Glomerular endothelial cell (primary cell): ENCODE results near the genes RAMP1 and ILKAP.

DNA sequence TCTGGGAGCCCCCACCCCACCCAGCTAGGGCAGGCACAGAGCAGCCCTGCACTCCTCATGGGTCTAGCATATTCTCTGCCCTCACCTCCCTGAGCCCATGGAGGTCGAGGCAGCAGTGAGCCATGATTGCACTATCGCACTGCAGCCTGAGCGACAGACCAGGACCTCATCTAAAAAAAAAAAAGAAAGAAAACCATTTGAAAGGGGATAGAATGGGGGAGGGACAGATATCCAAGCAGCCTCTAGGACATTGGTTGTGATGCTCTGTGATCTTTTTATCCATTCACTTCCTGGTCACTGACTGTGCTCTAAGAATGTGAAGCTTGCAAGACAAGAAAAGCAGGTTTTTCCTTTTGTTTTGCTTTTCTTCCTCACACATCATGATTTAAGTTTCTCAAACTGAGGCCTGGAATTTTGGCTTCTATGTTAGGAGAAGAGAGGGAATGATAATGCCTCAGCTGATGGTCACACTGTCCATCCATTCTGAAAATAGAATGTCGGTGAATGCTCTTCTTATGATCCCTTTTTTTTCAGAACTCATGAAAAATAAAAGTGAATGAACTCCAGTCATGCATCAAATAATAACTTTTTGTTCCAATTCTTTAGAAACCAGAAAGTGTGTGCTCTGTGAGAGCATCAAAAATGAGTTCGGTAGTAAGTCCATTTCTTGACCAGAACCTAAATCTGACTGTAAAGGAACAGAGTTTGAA, 3.3 kb downstream of the MLPH start:
- RAMPAGE, long total RNA, result no peak

DNA sequence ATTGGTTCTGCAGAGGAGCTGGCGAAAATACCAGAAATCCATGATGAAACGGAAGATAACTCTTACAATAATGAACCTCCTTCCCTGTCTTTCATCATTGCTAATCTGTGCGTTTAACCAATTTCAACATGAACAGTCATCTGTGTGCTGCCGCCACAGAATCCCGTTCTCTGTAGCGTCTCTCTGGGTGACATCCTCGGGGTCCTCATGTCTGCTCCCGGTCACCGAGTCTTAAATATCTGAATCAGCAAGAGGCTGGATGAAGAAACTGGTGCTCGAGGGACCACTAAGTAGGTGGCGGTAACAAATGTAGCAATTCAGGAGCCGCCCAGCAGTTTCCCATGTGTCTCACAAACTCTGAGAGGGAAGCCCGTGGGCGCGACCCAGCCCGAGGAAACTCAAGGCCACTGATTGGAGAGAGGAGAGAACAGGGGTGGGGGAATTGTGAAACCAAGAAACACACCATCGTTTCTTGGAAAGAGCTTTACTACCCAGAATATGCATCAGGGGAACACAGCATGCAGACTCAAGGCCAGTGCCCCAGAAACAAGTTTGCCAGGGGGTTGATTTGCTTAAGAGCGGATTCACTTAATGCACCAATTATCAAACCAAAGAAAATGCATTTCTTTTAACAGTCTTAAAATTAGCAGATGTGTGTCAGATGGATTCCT, 10.7 kb downstream of the MLPH start:
- RAMPAGE, long total RNA, result no peak

DNA sequence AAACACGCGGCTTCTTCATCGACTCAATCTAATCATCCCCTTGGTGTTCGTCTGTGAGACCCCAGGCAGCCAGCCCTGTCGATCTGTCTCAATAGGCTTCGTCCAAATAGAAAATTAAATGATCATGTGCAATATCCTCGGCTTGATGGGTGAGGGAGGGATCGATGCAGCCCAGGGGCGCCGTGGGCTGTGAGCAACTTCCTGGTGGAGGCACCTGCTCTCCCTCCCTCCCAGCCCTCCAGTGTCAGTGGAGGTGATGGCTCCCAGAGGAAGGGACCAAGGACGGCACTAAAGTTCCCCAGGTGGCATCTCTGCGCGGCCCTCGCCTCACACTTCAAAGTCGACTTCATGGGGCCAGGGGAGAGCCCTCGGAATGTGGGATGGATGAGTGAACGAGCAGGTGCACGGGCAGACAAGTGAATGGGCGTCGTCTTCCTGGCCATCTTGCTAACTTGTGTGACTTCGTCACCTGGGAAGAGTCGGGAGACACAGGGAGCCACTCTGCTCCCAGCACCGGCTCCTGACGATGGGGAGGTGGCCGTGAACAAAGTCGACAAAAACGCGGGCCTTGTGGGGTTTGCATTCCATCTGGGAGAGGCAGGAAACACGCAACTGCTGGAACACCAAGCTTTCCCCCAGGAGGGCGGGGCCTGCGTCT, 28.7 kb upstream of the PRLH start:
- RAMPAGE, long total RNA, result no peak

- RAMPAGE, long total RNA, result no peak
Observed at GRCh38 chr2:237603525-237604271, 13.2 kb upstream of the RAB17 start.

- RAMPAGE, long total RNA, result no peak
Observed at GRCh38 chr2:237630787-237631546, 3.6 kb downstream of the LRRFIP1 start.

- RAMPAGE, long total RNA, result no peak
Observed at GRCh38 chr2:237652392-237652763, 25.0 kb downstream of the LRRFIP1 start.

DNA sequence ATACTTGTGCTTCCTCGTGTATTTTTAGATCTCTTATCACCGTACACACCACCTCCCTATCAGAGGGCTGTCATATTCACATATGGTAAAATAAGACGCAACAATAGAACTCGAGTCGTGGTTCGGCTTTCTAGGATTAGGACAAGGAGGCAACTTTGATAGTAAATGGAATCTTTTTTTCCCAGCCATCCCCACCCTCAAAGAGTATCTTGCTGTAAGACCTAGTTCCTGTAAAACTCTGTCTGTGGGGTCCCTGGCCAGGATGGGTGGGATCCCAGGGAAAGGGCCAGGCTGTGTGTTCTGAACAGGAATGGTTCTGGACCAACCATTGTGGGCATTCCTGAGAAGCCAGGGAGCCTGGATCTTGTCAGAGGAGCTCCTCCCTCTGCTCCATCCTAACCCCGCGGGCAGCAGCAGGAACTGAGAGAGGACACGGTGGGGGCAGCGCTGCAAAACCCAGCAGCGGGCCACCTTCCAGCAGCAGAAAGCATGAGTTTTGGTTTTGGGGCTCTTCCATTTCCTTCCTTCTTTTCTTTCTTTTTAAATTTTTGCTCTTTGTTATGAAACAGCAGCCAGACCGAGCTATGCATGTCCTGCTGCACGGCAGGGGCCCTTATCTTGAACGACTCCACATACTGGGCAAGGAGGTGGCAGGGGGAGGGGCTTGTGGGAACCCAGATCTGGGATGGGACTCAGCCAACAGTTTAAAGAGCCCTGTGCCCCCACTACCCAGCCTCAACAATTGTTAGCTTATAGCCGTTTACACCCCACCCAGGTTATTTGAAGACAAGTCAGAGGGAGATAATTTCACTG, 75.0 kb downstream of the LRRFIP1 start:
- RAMPAGE, long total RNA, result no peak

GRCh38 chr2:237724225-237724674, 74.3 kb upstream of the RBM44 start:
- RAMPAGE, long total RNA, result no peak

GRCh38 chr2:237736069-237737223, 62.1 kb upstream of the RBM44 start:
- RAMPAGE, long total RNA, result no peak

GRCh38 chr2:237859438-237860623, at the start of gene RAMP1:
Gene RAMP1, plus strand, starts transcription at chr2:237859623.
- RAMPAGE, long total RNA, result no peak

DNA sequence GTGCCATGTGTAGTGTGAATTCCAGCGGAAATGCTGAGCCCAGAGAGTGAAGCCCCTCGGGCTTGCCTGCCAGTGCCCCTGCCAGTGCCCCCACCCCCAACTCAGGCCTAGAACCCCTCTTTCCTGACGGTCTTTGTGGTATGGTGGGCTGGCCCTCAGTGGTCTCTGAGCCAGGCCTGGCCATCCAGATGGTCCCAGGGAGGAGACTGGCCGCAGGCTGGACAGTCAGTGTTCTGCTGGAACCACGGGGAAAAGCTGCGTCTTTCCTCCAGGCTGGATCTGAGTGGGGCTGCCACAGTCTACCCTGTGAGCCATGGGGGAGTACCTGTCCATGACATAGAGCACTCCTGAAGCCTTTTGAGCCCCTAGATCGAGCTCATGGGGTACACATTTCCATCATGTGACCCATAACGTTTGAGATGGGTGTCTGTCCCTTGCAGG, 3.2 kb downstream of the RAMP1 start:
- RAMPAGE, long total RNA, result no peak

GRCh38 chr2:237863599-237864017, 4.2 kb downstream of the RAMP1 start:
- RAMPAGE, long total RNA, result no peak

DNA sequence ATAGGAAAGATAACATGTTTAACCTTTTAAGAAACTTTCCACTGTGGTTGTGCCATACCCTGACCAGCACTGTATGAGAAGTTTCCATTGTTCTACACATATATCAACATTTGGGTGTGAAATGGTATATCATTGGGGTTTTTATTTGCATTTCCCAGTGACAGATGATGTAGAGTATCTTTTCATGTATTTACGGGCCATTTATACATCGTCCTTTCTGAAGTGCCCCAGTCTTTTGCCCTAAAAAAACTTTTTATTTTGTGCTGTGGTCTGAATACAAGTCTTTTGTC, 31.8 kb downstream of the UBE2F start:
- RAMPAGE, long total RNA, result no peak

DNA sequence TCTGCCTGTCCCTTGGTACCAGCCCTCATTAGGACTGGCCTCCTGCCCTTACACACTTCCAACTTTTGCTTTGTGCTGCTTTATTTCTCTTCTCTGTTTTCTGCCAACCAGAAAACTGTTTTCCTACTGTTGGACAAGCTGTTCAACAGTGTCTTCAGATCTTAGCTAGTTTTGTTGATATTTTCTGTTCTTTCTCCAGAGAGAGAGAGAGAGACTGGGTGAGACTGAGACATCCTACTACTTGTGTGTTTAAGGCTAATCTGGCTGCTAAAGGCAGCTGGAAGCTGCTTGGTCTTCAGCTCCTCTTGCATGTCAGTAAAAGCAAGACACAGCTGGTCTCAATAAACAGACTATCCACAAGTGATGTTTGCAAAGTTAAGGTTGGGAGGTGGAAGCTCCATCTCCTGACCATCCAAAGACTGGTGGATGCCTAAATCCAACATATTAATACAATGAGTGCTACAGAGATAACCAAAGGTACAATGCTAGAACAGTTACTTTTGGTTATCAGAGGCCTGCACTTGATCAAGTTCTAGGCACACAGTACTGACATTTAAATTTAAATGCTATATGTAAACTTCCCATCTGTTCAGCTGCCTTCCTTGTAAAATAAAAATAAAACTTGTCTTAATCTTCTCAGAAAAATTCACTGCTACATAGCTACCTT, 17.8 kb downstream of the ERFE start:
- RAMPAGE, long total RNA, result no peak

DNA sequence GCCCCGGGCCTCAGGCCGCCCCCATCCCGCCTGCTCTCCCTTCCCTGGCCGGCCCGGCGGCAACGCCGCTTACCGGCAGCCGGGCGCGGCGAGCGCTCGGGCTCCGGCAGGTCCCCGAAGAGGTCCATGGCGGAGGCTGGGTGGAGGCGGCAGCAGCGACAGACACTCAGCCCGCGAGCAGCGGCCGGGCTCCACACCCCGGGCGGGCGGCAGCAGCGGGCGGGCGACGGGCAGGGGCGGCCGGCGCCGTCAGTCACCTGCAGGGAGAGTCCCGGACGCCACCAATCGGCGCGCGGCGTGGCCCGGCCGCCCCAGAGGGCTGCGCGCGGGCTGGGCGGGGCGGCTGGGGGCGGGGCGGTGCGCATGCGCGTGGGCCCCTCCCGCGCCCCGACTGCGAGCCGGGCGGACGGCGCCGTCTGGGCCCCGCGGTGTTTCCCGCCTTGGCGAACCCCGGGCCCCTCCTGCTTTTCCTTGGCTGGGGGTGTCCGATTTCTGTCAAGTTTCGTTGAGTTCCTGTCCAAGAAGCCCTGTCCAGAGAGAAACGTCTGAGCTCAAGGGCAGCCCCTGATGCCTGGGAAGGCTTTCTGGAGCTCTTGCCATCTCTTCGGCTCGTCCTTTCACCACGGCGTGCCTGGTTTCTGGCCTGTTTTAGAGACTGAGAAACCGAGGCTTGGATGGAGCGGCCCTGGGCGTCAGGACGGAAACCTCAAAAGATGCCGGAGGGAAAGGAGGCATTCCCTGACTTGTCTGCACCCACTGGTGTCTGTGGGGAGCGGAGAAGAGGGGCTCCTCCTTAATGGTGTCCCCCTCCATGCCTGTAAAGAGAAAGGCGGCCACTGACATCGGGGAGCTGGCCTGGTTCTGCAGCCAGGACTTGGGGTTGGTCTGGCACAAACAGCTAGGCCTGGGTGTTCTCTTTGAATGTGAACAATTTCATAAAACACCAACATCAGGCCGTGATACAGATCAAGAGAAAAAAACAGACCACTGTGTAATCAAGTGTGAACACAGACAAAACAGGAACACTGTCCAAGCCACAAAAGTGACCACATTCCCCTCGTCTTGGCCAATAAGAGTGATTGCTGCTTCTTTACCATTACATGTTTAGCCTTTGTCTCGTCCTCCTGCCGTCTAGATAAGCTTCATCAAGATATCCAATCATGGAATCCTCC, at the start of gene ILKAP:
Gene ILKAP, minus strand, starts transcription at position 270 of the 1,172 bp plus-strand sequence.
- RAMPAGE, long total RNA, result no peak

DNA sequence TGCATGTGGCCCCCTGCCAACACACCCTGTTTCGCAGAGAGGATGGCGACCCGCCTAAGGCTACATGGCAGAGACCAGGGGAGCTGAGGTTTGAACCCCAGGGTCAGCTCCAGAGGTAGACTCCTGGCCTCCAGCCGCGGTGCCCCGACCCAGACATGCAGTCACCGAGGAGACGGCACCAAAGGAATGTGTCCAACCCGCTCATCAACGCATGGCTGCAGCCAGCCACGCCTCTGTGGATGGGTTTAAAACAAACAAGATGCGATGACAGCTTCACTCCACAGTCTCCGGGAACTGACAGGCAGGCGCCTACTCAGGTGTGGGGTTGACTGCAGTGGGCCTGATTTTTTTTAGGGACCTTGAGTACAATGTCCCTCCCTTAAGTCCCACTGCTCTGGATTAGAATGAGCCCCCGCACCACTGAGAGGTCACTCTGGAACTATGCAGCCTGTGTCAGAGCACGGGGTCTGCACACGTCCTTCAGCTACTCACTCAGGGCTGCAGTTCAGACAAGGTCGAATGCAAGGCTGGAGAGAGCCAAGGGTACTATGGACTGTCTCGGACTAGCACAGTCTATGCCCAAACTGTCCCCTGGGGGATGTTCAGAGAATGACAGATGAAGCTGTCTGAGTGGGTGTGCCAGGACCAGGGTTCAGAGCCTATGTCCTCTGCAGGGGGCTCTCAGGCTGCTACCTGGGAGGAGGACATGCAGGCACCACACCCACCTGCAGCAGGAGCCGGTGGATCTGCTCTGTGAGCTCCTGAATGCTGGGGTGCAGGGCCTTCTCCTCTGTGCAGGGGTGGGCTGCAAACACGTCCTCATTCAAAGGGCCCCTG, 21.4 kb upstream of the HES6 start:
- RAMPAGE, long total RNA, result no peak

GRCh38 chr2:238272766-238273493, 15.5 kb downstream of the PER2 start:
- RAMPAGE, long total RNA, result no peak

- RAMPAGE, long total RNA, result no peak
Observed at GRCh38 chr2:238283103-238284077, 5.0 kb downstream of the PER2 start.

DNA sequence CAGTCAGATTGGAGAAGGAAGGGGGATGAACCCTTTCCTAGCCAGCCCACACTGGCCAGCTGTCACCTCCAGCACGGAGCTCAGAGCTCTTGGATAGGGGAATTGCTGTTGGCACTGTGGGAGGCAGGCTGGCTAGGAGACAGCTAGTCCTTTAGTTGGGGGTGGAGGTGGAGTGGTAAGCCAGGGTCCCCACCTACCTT, 2.5 kb upstream of the PER2 start:
- RAMPAGE, long total RNA, result no peak

- RAMPAGE, long total RNA, result no peak
Observed at GRCh38 chr2:238306417-238306902, 13.9 kb upstream of the TRAF3IP1 start.